ENCODE results near the genes TAF1, HDAC8, FAM236B, FAM236C, CDX4, ATRX, ATP7A and RTL3.

DNA sequence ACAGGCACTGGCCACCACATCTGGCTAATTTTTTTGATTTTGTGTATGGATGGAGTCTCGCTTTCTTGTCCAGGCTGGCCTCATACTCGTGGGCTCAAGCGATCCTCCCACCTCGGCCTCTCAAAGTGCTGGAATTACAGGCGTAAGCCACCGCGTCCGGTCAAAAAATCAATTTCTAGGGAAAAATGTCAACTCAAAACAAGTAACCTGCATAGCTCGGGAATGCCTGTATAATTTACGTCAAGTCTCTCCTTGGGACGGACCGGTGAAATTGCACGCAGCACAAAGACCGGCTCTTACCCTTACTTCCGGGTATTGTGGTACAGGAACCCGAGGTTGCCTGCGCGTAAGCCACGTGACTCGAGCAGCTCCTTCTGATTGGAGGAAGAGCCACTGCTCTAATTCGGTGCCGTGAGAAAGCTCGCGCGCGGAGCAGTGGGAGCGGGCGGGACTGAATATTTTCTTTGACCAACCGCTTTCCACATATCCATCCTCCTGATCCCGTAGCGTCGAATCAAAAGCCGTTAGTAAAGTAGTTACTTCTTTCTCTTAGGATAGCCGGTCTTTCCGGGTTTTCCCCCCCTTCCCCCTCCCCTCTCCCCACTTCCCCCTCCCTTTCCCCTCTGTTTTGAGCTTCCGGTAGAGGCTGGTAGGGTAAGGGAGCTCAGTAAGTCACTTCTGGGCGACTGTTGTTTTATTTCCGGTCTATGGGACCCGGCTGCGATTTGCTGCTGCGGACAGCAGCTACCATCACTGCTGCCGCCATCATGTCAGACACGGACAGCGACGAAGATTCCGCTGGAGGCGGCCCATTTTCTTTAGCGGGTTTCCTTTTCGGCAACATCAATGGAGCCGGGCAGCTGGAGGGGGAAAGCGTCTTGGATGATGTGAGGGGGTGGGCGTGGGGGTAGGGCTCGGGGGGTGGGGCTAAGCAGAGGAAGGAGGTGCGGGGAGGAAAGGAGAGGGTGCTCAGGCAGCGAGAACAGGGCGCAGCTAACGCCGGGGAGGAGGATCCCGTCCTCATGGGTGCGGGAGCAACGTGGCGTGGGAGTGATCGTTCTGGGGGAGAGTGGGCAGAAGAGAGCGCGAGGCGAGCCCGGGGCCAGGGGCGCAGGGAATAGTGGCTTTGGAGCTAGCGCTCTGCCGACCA lies at the start of gene TAF1:
Gene TAF1 (plus strand): TSS at position 750 of the 1,150 bp plus-strand sequence.
- PRO-cap: bidirectional peak, plus-strand start at position 642 of the sequence, minus-strand start at position 304 of the sequence; unidirectional peak, plus-strand start at position 723 of the sequence; bidirectional peak, plus-strand start at position 956 of the sequence, minus-strand start at position 889 of the sequence

- PRO-cap: no peak
Observed at GRCh38 chrX:71421040-71421604, 55.0 kb downstream of the TAF1 start.

GRCh38 chrX:71636795-71637323 lies 18.5 kb upstream of the CXCR3 start:
- PRO-cap: no peak

DNA sequence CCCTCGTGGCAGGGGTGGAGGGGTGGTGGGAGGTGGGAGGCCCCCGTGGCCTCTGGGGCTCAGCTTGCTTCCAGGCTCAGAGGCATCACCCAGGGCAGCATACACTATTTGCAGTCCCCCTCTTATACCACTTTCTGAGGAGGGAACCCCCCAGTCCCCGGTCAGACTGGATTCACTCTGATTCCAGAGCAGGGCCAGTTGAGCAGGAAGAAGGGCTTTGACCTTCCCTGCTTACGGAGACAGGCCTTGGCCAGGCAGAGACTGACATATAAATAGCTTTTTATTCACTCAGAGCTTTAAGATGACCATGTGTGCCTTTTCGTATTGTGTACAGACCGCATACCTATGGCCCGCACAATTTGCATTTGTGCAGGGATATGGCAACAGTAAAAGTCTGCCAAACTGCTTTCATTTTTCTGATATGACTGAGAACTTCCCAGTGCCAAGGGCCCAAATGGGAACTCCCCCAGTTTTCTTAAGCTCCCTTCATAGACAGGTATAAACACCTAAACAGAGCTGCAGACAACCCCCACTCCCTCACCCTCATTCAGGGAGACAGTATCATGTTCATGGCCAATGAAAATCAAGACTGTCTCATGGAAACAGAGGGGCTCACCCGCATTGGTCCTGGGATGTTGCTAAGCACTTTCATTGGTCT lies 135.0 kb downstream of the NHSL2 start:
- PRO-cap: no peak

DNA sequence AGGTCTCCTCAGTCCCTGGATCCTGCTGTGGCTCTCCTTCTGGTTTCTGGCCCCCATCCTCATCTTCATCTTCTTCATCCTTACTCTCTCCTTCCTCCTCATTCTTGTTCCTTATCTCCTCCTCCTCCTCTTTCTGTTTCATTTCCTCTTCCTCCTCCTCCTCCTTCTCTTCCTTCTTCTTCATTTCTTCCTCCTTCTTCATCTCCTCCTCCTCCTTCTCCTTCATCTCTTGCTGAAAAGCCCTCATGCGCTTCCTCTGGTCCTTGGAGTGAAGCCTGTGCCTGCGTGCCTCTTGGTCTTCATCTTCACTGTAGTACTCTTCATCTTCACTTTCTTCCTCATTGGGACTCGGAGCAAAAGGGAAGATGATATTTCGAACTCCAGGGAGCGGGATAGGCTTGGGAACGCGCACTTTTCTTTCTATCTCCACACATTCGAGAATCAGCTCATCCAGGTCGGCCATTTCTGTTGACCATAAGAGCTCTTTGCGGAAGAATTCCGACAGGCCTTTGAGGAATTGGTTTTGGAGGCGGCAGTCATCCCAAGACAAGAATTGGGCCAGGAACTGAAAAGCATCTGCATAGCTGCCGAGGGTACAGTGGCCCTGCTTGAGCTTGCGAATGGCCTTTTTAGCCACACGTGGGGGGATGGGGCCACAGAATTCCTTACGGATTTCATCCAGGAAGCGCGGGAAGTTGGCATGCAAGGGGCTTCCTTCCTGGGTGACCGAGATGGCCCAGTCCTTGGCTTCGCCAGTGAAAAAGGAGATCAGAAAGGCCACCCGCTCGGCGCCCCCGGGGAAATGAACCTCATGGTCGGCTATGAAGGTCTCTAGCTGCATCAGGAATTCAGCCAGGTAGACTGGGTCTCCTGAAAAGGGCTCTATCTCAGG lies 51.1 kb upstream of the PIN4 start:
- PRO-cap: no peak

- PRO-cap: no peak
Observed at GRCh38 chrX:72422167-72423020, 116.7 kb upstream of the CITED1 start.

- PRO-cap: no peak
Observed at GRCh38 chrX:72430945-72431761, 125.4 kb upstream of the CITED1 start.

GRCh38 chrX:72572328-72573459 lies at the start of gene HDAC8:
HDAC8 (minus strand) TSS chrX:72572843.
- PRO-cap: unidirectional peak, minus-strand start at chrX:72572816

DNA sequence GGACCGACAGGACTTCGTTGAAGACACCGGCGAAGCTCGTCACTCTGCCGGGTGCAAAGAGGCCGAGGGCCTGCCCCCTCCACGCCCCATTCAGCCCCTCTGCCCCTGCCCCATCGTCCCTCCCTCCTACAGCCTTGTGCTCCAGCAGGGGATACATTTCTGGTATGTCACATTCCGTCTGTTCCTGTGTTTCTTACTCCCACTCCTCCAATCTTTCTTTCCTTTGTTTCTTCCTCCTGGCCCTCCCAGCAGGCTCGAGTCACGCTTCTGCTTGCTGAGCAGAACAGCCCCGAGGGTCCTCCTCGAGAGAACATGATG lies at the start of gene FAM236B:
Gene FAM236B (minus strand): TSS at position 71 of the 318 bp plus-strand sequence.
- PRO-cap: no peak

- PRO-cap: no peak
Observed at GRCh38 chrX:72912436-72912748, at the start of gene FAM236C. FAM236C (plus strand) TSS chrX:72912615.

DNA sequence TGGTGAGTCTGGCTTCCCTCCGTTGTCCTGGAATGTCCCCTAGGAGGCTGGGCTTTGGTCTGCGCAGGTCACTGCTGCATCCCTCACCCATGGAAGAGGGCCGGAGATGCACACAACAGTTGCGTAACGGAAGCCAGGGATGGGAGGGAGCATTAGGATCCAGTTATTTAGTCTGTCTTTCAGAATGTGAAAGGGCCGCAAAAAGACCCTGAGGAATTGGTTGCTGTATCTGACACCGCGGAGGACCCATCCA lies 260 bp downstream of the FAM236C start:
- PRO-cap: no peak

DNA sequence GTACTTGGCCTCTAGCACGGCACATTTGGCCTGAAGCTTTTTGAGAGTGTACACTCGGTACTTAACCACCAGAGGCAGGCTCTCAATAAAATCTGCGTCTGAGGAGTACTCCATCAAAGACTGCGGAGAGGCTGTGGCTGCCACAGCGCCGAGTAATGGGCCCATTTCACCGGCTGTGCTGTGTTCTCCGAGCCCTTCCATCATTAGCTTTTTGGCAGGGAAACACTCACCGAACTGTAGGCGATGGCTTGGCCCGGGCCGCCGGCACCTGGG lies 48.3 kb upstream of the PABPC1L2A start:
- PRO-cap: no peak

DNA sequence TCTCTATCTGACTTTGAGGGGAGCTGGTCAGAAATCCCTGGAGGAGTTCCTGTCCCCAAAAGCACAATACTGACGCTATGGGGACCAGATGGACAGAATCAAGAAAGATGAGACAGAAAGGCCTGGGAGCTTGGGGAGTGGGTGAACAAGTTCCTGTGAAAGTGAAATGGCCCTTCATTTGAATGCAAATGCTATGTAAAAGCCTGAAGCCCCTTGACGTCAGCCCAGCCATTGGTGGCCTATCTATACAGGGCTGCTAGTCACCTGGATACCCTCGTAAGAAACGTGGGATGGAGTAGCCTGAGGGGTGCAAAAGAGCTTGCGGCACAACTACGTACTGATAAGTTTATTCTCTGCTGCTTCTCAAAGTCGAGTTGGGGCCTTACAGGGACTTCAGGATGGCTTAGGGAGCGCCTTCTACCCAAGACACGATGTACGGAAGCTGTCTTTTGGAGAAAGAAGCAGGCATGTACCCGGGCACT lies at the start of gene CDX4:
Gene CDX4 (plus strand): TSS at position 231 of the 482 bp plus-strand sequence.
- PRO-cap: no peak

GRCh38 chrX:73850195-73850895 lies 287.3 kb downstream of the CHIC1 start:
- PRO-cap: no peak

- PRO-cap: no peak
Observed at GRCh38 chrX:74280799-74281303, 23.1 kb upstream of the ZCCHC13 start.

- PRO-cap: no peak
Observed at GRCh38 chrX:75522426-75522839, 404 bp downstream of the ZDHHC15 start.

GRCh38 chrX:76029271-76029921 lies 143.5 kb upstream of the PBDC1 start:
- PRO-cap: unidirectional peak, minus-strand start at chrX:76029510

DNA sequence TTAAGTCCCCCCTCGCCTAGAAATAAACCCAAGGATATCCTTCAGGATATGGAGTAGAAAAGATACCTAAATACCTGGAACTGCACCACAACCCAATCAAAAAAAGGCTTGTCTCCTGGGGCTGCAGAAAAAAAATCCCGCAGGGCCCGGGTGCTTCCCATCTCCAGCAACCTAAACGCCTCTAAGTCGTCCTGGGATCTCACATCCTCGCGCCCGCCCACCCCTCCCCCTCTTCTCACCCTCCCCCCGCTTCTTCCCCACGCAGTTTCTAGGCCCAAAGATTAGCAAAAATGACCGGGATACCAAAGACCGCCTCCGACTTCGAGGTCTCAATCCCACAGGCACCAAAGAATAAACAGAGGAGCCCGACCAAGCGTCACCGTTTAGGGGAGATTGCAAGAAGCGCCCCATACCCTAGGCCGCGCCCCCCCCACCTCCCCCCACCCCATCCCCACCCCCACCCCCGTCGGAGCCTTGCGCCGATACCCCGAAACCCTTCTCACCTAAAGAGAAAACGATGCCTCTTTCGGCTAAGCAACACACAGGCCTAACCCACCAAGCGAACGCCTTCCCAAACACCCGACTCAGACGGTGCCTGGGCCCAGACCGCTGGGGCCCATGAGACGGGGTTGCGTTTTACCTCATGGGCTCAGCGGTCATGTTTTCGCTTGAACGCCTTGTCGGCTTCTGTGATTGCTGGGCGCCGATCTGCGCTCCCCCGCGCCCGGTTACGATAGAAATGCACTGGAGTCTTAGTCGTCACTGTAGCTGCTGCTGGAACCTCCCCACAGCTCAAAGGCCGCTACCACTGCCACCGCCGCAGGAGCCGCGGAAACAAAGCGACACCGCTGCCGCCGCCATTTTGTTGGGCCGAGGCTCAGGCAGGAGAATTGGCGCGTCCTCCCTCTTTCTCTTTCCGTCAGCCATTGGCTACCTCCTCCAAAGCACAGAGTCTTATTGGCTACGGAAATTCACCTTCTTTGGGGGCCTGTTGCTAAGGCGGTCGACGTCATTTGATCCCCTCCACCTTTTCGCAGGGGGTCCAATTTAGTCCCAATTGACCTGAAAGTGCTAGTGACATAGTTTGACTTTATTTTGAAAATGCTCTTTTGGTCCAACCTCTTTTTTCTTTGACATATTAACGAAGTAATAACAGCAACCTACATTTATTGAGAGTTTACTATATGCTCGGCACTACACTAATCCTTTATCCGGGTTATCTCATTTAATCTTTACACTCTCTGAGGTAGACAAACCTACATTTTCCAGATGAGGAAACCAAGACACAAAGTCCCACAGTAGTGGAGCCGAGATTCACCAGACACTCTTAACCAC lies at the start of gene ATRX:
Gene ATRX (minus strand): TSS at position 875 of the 1,335 bp plus-strand sequence.
- PRO-cap: unidirectional peak, minus-strand start at position 864 of the sequence; unidirectional peak, minus-strand start at position 928 of the sequence

DNA sequence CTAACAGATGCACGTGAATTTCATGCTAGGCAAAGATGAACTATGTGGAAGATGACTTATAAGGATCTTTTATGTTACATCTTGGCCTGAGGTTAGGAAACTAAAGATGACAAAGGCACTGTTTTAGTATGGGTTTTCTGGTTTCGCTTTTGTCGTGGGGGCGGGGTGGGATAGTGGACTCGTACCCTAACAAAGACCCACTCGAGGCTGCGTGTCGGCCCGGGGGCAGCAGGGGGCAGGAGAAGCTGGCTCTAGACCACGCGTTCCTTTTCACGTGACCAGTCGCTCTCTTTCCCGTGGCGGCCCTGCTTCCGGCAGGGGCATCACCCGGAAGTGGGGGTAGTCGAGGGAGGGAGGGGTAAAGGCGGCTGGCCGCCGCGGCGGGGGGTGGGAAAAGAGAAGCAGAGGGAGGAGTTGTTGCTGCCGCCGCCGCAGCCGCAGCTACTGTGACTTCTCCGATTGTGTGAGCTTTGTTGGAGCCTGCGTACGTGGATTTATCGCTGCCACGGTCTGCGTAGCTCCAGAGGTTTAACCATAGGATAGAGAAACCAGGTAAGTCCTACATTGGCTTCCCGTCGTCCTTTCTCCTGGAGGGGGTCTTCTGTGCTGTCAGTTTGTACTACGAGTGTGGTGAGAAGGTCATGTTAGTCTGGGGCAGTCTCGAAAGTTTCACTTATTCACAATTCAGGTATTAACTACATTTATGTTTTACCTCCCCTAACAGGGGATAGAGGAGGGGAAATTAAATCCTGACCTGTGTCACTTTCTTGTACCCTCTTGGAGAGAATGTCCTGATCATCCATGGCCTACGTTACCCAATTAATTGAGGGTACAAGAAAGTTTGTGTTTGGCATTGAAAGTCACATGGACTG lies at the start of gene ATP7A:
Gene ATP7A (plus strand): TSS at position 410 of the 872 bp plus-strand sequence.
- PRO-cap: bidirectional peak, plus-strand start at position 458 of the sequence, minus-strand start at position 307 of the sequence

DNA sequence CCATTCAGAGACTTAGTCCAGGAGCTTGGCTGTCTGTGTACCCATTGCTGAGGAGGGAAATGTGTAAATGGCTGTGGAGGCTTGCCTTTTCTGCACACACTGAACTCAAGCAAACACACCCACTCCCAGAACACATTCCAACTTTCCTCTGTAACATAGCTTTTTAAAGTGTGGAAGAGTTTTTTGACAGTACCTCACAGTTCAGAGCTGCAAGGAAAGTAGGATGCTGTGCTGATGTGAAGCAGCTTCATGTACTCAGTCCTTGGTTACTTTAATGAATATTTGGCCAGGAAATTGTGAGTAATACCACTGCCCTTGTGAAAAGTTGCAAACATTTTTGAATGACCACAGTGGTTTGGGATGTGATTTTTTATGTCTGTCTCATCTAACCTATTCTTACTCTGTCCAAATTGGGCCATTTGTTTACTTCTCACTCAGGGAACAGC lies at the start of gene RTL3:
Gene RTL3 (minus strand): TSS at position 69 of the 446 bp plus-strand sequence.
- PRO-cap: no peak

All from bile duct (tissue), 1 donor.